AG10803 (cell line): ENCODE data around the gene BBIP1.

DNA sequence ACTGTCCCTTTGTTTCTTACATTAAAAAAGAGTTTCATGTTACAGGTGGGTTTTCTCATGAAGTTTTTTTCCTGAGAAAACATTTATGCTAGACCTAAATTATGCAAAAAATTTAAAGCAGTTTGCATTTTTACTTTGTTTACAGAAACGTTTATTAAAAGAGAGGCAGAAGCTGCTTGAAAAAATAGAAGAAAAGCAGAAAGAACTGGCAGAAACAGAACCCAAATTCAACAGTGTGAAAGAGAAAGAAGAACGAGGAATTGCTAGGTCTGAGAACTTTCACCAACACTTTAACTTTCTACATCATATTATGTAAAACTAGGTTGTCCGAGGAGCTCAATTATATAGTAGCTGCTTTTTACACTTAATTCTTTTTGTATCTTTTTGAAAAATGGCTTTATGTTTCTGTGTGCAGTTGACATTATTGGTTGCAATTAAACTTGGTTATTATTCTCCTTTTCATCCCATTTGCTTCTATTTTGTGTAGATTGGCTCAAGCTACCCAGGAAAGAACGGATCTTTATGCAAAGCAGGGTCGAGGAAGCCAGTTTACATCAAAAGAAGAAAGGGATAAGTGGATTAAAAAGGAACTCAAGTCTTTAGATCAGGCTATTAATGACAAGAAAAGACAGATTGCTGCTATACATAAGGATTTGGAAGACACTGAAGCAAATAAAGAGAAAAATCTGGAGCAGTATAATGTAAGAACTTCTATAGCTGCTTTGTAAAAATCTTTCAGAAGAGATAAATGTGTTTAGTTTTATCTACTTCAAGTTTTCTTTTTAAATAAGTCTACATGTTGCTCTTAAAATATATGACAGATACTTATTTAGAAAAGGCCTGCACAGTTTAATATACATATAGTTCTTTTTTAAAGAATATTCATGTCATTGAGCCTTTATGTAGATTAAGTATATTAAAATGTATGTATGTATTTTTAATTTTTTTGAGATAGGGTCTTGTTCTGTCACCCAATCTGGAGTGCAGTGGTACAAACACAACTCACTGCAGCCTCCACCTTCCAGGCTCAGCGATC, 16.5 kb downstream of the SMC3 start:
- RRBS = no CpG with 5 or more reads among the region's 6 CpGs

DNA sequence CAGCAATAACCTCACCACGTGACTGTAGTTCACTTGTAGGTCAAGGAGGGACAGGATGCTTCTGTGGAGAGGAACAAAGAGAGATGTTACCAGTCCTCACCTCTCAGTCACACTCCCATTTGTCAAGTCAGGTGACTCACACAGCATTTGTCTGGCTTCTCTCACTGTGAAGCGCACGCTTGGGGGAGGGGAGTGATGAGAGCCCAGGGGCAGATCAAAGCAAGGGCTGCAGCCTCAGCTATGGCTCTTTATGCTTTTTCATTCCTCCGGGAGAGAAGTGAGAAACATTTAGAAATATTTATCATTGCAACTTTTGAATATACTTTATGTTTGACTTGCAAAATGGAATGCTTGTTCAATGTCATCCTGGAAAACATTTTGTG, 2.8 kb upstream of the RBM20 start:
- RRBS = no CpG with 5 or more reads among the region's 4 CpGs

GRCh38 chr10:110859693-110860327, 11.9 kb upstream of the PDCD4 start:
- RRBS = no CpG with 5 or more reads among the region's 4 CpGs

DNA sequence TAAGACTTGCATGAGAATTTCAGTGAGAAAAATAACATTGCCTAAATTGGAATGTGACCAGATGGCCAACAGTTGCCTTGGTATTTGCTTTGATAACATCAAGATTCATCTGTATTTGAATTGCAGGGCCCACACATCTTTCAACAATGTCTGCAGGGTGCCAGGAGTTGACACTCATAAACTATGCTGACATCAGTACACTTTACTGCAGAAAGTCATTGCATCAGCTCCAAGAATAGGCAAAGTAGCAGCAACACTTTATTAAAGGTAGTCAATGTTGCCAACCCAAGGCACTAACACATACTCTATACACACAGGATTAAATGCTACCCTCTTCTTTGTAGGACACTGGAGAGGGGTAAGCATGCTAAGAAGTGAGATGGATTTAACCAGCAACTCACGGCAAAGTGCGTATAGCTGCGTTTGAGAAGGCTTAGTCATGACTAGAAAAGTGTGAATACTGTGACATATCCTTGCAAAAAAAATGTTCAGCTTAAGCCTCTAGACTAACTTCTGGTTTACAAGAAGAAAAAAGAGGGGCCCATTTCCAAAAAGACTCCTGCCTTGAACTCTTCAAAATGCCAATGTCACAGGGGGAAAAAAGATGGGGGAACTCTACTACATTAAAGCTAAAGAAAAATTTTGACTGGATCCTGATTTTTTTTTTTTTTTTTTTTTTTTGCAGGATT, 2.3 kb downstream of the BBIP1 start:
- RRBS = no CpG with 5 or more reads among the region's 3 CpGs

- RRBS = 2% methylated on average over 2 of the region's 16 CpGs
Measured at GRCh38 chr10:110919083-110919407, at the start of gene BBIP1. Gene BBIP1 (minus strand): TSS chr10:110919180.

DNA sequence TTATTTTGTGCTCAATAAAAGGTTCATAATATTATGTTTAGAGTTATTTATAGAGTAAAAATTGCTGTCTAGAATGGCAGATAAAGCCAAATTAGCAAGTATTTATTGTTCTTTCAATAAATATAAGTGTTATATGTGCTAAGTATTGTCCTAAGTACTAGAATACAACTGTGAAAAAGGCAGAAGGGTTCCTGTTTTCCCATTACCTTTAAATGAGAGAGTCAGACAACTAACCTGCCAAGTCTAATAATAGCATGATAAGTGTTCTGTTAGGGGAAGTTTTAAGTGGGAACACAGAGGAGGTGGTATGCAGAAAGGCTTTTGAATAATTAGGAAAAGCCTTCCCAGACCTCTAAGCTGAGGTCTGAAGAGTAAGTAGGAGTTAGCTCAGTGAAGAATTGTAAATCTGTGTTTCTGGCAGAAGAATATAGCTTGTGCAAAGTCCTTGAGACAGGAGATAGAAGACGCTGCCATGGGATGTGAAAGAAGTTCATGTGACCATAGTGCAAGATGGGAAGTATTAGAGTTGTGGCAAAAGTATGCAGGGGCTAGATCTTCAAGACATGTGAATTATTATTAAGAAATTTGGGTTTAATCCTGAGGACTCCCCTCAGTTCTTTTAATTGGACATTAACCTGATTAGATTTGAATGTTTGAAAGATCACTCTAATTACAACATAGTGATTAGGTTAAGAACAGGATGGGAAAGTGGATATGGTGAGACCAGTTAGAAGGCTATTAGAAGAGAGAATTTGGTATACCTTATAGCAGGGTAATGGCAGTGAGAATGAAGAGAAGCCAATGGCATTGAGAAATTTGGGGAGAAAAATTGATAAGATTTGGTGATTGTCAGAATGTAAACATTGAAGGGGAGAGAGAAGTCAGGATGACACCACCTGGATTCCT, 12.6 kb downstream of the SHOC2 start:
- RRBS = no CpG with 5 or more reads among the region's 1 CpG

DNA sequence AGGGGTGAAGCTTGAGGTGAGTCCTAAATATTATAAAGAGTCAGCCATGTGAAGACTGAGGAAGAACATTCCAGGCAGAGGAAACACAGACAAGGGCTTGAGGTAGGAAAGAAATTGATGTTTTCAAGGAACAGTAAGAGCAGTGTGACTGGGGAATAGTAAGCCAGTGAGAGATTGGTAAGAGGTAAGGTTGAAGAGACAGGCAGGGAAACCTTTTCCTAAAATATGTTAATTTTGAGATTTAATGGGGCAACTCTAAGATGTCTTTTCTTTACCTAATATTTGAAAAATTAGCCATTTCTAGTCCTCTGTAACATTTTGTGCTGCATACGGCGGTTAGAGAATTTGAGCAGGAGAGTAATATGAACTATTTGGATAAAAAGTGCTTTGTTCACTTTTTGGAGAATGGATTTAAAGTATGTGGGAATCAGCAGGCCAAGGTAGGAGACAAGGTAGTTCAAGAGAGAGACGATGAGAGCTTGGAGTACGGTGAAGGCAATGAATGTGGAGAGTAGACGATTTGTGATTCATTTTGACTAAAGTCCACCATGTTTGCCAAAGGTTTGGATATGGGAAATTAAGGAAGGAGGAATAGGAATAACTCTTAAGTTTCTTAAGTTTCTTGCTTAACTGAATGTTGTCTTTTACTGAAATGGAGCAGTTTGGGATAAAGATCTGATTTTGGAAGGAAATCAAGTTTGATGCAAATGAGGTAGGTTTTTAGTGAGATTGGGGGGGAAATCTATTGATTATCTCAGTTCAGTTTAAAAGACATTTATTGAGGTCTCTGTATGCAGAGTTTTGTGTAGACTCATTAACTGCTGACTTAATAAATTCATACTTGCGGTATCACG, 35.6 kb downstream of the SHOC2 start:
- RRBS = no CpG with 5 or more reads among the region's 7 CpGs

DNA sequence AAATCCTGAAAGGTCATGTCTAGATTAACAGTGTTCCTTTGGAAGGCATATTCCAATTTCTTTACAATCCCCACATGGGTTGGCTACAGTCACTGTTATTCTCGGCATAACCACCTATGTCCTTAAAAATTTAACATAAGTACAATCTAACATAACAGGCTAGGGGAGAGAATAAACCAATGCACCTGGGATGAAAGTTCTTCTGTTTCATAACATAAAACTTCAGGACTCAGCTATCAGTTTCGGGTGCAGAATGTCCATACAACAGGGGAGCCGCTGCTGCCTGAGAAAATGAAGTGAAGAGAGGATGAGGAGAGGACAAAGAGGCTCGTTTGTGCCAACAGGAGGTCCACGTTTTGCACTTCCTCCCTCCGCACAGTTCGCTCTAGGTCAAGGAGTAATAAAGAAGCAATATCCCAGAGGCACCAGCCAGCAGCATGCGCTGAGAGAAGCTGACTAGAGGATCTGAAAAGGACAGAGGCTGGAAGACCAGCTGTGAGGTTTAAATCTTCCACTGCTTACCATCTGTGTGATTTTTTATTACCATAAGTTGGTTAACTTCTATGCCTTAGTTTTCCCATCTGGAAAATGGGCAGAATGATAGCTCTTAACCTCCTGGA, 846 bp downstream of the GPAM start:
- RRBS = no CpG with 5 or more reads among the region's 8 CpGs

GRCh38 chr10:112271916-112272413, 11.2 kb upstream of the TECTB start:
- RRBS = no CpG with 5 or more reads among the region's 4 CpGs

DNA sequence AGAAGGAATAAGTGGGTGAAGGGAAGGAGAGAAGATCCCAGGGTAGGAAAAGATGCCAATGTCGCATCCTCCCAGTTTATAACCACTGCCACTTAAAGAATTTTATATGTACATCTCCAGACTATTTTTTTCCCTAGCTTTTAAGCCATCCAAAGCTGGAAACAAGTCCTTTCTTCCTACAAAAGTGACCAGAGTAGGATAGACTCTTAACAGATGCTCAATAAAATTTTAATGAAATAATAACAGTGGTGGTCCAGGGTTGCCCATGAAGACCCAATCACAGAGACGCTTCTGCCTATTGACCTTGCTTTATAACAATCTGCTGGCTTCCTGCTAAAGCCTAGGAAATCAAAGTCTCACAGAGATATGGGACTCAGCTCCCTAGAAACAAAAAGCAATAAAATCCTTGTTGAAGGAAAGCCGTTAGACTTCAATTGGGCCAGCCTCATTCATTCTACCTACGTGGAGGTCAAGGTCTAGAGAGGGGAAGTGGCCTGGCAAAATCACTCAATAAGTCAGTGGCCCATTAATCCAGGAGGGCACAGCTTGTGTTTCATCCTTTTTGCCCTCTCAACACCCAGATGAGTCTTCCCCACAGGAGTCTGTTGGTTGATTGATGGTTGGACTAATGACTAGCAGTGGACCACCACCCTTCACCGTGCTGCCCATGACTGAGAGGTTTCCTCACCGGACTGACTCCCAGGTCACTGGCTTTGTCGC, 40.6 kb upstream of the ACSL5 start:
- RRBS = no CpG with 5 or more reads among the region's 7 CpGs

DNA sequence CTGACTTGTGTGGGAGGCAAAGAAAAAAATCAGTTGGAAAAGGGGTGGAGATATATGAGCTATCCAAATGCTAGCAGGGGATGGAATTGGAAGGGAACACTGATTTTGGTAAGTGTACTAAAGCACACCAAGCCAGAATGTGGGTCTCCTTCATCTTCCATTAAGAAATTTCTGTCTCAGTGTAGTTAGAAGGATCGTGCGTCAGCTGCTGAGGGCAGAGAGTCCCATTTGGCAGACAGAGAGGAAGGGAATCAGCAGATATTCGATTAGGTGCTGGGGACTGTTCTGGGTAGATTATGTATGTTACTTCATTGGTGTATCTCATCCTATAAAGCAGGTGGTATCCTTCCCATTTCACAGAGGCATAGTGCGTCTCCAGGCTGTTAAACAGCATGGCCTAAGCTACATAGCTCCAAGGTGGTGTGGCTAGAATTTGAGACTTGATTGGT, 530 bp downstream of the ACSL5 start:
- RRBS = no CpG with 5 or more reads among the region's 4 CpGs

DNA sequence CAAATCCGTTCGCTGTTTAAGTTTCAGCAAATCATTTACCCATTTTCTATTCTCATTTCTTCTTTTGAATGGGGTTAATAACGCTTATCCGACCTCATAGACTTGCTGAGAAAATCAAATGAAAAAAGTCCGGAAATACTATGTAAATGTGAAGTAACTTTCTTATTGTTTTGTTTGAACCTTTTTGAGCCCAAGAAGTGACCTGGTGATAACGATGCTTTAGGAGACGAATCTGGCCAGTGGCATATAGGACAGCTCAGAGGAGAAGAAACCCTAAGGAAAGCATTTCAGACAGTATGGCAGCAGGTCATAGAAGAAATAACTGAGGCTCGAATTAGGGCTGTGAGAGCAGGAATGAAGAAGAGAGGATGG, 130.9 kb downstream of the VTI1A start:
- RRBS = no CpG with 5 or more reads among the region's 8 CpGs

GRCh38 chr10:112775759-112776634, 174.1 kb upstream of the TCF7L2 start:
- RRBS = no CpG with 5 or more reads among the region's 15 CpGs

GRCh38 chr10:112803737-112804416, 146.2 kb upstream of the TCF7L2 start:
- RRBS = no CpG with 5 or more reads among the region's 5 CpGs

DNA sequence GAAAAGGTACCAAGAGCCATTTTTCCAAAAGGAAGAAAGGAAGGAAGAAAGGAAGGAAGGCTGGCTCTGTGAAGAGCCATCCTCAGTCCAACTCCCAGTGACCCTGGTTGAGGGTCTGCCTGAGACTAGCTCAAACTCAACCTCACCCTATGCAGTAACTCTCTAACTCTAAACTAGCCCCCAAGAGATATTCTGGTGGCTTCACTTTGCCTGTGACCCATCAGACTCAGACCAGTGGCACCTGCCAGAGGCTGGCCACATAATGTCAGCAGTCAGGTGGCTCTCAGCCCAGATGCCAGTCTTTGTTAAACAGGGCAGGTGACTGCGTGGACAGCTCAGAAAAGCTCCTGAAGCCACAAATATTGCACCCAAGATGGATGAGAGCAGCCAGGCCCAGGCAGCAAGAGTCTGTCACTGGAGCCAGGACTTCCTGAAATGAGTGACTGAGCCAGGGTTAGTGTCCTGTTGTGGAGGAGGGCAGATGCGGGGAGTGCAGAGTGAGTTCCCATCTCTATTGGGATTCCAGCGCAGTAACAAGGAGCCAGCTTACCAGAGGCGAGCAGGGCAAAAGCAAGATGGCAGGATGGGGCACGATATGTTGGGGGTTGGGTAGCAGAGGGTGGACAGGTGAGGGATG, 129.7 kb upstream of the TCF7L2 start:
- RRBS = no CpG with 5 or more reads among the region's 5 CpGs

DNA sequence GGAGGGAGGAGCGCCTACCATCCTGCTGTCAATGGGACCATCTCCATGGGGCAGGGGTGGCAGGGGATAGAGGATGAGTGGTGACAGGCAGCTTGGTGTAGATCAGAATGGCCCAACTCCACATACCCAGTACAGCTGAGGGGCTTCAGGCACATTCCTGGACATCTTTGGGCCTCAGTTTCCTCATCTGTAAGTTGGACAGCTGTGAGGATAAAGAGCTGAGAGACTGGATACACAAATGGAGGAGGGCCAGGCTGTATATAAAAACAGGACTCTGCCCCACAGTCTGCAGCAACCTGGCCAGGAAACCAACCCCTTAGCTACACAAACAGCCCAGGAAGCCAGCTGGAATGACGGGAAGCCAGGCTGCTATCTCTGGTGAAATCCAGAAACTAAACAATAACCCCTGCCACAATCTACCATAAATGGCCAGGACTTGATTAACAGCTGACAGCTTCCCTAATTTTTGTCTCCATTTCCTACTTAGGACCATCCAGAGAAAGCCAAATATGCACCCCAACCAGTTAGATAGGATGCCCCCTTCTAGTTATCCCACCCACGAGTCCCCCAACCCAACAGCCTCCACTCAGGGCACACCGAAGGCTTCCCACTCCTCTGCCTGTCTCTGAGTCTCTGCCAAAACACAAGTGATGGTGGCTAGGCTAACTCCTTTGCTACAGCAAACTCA, 110.1 kb upstream of the TCF7L2 start:
- RRBS = no CpG with 5 or more reads among the region's 4 CpGs

- RRBS = 2% methylated on average over 27 of the region's 95 CpGs
Measured at GRCh38 chr10:112950935-112951912, 1.2 kb downstream of the TCF7L2 start.

GRCh38 chr10:112958176-112958805, 8.2 kb downstream of the TCF7L2 start:
- RRBS = no CpG with 5 or more reads among the region's 9 CpGs

DNA sequence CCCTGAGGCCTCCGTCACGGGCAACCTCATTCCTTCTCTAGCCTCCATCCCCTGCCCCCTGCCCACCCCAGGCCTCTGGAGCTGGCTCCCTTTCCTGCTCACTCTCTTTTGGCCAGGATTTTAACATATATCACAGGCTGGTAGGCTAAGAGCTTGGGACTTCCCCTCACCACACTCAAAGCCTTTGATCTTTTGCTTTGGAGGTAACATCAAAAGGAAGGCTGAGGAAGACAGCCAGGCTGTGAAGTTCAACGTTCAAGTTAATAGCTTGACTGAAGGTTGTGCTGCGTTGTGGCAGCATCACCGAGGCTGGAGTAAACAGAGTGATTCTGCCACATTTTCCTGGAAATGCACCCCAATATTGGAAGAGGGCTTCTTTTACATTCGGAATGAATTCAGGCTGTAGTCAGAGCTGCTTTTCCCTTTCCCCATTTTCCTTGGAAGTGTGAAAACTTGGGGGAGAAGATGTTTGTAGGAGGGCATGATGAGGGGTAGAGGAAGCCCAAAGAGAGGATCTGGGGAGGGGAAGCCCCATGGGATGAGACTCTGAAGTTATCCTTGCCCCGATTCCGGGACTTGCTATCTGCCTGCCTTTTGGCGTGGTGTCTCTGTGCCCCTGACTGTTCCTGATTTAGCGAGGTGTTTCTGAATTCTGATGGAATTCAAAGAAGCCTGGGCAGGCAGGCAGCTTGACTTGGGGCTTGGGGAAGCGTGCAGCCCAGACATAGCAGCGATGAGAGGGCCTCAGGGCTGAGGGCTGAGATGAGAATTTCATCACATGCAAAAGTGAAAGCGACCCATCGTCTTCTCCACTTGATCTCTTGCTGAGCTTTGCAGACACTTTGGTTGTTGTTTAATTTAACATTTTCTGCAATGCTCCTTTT, 57.5 kb downstream of the TCF7L2 start:
- RRBS = no CpG with 5 or more reads among the region's 14 CpGs

- RRBS = no CpG with 5 or more reads among the region's 13 CpGs
Measured at GRCh38 chr10:113122814-113123636, 173.0 kb downstream of the TCF7L2 start.